Psoas muscle (tissue), 2 donors: ENCODE data around the genes NLGN2, SPEM2, SPEM3 and SOX15.

DNA sequence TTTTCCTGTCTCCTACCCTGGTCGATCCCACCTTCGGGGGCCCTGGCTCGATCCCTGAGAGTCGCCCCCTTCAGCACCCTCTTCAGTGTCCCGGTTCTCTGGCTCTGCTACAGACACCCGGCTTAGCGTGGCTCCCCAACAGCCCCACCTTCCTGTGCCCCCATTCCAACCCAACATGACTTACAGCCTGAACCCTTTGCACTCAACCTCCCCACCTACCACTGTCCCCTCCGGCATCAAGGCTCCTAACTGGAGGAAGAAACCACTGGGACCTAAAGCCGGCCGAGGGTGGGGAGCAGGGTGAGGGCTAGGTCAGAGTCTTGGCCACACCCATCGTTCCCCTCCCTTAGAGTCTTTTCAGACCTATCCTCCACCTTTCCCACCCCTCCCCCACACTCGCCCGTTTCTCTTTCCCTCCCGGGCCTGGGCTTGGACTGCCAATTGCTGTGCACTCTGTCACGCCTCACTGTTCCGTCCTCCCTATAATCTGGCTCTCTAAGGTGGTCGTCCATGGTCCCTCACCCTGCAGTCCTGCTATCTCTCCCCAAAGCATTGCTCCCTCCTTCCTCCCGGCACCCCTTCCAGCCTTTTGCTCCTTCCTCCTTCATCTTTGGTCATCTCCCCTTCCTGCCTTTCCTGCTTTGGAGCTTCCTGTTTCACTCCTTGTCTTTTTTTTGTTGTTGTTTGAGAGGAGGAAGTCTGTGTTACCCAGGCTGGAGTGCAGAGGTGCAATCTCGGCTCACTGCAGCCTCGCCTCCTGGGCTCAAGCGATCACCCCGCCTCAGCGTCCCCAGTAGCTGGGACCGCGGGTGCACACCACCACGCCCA lies 876 bp upstream of the CLDN7 start:
- PRO-cap, 2 experiments: no peak in any of the 2 experiments

- PRO-cap, 2 experiments: peak in 2 of 2 experiments; most common plus-strand start chr17:7309278 (in 1); most common minus-strand start chr17:7308874 (in 1)
These were observed 1.3 kb downstream of the EIF5A start for GRCh38 chr17:7308512-7309355.

DNA sequence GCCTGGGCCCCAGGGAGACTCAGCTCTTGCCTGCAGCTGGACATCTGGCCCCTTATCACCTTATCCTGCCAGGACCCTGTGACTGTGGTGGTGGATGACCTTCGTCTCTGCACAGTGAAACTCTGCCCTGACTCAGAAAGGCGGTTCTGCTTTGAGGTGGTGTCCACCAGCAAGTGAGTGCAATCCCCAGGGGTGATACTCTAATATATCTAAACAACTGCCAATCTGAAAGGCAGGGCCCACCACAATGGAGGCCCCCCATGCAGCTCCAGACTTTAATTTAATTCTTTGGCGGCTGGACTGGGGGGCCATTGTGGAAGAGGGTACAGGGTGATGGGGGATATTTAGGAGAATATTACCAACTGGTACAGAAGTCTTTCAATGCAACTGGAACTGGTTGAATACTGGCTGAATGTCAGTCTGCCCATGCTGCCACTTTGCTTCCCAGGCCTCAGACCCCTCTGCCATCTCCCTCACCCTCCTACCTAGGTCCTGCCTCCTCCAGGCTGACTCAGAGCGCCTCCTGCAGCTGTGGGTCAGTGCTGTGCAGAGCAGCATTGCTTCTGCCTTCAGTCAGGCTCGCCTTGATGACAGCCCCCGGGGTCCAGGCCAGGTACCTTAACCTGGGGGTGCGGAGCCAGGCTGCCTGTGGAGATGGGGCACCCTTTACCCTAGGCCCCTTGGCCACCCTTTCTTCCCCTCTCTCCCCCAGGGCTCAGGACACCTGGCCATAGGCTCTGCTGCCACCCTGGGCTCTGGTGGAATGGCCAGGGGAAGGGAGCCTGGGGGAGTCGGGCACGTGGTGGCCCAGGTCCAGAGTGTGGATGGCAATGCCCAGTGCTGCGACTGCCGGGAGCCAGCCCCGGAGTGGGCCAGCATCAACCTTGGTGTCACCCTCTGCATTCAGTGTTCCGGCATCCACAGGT lies 5.4 kb upstream of the KCTD11 start:
- PRO-cap, 2 experiments: no peak in any of the 2 experiments

DNA sequence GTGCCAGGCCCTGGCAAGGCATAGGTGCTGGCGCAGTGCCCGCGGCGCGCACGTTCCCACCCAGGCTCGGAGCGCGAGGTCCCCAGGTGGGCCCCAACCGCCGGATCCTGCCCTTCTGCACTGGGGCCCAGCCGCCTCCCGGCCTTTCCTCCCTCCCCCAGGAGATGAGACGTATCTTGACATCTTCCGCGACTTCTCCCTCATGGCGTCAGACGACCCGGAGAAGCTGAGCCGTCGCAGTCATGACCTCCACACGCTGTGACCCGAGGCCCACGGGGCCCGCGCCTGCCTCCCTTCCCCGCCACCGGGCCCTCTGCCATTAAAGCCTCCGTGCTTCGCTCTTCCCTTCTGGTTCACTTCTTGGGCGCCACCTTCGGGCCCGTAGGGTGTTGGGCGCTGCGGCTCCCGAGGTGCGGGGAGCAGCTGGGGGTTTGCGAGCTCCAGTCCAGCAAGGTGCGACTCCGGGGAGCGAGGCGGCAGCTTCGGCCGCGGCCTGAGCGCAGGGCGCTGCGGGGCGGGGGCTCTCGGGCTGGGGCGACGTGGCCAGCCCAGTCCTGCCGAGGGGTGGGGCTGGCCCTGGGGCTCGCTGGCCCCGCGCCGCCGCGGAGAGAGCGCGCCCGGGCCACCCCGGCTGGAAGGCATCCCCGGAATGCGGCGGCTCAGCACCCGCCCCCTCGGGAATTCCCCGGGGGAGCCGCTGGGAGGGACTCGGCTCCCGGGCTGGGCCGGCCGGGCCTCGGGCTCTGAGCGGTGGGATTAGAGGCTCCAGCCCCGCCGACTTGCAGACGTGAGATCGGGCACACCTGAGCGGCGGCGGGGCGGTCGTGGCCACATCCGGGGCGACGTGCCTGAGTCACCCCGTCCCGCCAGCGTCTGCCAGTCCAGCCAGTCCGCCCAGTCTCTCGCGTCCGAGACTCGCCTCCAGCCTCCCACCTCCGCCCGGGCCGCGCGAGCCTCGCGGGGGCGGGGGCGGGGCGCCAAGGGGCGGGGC lies 533 bp upstream of the KCTD11 start:
- PRO-cap, 2 experiments: peak in 2 of 2 experiments; most common plus-strand start position 51 of the sequence (in 1); most common minus-strand start position 315 of the sequence (in 1)

GRCh38 chr17:7356205-7356671 lies 1.3 kb downstream of the TMEM95 start:
- PRO-cap, 2 experiments: no peak in any of the 2 experiments

- PRO-cap, 2 experiments: no peak in any of the 2 experiments
These were observed at the start of gene NLGN2 for GRCh38 chr17:7407681-7407909. Gene NLGN2 (plus strand): TSS chr17:7407845.

DNA sequence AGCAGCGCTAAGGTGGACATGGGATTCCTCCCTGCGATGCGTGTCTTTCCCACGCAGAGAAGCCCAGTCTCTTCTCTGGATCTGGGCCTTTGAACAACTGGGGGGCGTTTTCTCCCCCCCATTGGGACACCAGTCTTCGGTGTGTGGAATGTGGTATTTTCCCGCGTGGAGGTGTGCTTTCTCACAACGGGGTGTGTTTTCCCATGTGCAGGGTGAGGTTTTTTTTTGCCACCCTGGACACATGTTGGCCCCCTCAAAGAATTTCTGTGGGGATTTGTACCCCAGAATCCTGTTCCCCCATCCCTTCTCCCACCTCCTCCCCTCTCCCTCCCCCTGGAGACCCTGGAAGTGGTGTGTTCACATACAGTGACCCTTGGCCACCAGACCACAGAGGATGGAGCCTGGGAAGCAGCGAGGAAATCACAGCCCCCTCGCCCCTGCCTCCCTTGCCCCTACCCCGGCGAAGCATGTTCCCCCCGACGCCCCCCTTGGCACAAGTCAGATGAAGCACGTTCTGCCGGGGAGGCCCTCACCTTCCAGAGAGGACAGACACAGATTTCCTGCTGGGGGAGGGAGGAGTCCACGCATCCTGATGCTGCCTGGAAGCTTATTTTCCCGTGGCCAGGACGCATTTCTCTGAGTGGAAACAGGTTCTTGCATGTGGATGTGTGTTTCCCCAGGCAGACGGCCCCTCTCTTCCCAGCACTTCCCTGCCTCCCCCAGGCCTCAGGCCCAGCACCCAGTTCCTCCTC lies 2.0 kb upstream of the SPEM1 start:
- PRO-cap, 2 experiments: no peak in any of the 2 experiments

DNA sequence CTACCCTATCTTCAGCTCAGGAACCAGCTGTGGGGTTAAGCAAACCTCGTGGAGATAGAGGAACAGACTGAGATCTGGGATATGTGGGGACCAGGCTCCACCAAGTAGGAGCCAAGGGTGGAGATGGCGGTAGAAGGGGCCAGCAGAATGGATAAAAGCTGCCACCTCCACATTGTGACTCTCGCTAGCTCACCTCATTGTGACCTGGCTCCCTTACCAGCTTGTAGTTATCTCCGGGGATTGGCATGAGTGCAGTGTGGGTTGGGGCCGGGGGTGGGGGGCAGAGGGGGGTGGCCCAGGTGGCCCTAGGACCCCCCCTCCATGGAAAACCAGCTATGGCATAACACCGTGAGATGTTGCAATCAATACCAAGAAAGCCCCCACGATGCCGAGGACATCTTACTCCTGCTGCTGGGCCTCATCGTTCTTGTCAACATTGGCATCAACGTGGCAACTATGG lies at the start of gene SPEM2:
SPEM2 (plus strand) TSS at position 249 of the 460 bp plus-strand sequence.
- PRO-cap, 2 experiments: no peak in any of the 2 experiments

- PRO-cap, 2 experiments: no peak in any of the 2 experiments
These were observed at the start of gene SPEM3 for GRCh38 chr17:7428474-7429051. Gene SPEM3 (plus strand): TSS chr17:7428857.

DNA sequence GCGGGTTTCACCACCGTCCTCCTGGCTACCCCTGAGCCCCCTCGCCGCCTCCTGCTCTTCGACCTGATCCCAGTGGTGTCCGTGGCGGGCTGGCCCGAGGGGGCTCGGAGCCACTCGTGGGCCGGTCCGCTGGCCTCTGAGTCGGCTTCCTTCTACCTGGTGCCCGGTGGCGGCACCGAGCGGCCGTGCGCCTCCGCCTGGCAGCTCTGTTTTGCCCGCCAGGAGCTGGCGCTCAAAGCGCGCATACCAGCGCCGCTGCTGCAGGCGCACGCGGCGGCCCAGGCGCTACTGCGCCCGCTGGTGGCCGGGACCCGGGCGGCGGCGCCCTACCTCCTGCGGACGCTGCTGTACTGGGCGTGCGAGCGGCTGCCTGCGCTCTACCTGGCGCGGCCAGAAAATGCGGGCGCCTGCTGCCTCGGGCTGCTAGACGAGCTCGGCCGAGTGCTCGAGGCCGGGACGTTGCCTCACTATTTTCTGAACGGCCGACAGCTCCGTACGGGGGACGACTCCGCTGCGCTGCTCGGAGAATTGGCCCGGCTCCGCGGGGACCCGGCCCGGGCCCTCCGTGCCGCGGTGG lies 1.7 kb downstream of the TMEM102 start:
- PRO-cap, 2 experiments: peak in 2 of 2 experiments; most common plus-strand start position 338 of the sequence (in 1); most common minus-strand start position 154 of the sequence (in 1)

DNA sequence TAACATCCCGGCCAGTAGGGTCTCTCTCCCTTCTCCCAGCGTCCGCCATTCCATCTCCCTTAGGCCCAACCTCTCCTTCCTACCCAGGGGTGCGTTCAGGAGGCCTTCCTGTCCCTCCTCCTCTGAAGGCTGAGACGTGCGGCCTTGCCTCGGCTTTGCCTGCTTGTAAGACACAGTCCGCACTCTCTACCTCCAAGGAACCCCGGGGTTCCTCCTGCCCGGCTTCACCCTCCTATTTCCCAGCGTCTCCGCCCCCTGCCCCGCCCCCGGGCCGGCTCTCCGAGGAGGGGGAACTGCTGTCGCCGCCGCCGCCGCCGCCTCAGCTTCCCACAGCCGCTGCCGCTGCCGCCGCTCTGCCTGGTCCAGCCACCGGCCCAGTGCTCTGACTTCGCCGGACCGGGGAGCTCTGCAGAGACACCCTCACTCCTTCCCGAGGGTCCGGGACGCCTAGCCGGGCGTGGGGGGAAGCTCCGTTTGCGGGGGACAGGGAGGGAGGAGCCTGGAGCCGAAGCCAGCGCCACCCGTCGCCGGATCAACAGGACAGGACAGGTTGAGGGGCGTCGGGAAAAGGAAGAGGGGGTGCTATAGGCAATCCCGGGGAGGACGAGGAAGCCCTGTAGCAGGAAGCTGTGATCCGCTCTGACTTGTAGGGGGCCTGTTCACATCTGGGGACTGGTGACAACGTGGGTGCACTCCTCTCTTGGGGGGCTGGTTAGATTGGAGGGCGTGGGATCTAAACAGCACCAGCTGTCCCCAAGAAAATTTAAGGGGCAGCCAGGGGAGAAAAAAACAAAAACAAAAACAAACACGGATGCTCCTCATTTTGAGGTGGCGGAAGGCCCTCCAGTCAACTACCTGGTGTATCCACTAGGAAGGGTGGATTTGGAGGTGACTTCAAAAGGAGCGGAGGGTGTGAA lies 1.1 kb upstream of the FGF11 start:
- PRO-cap, 2 experiments: peak in 2 of 2 experiments; most common plus-strand start position 322 of the sequence (in 2); most common minus-strand start position 204 of the sequence (in 1)

DNA sequence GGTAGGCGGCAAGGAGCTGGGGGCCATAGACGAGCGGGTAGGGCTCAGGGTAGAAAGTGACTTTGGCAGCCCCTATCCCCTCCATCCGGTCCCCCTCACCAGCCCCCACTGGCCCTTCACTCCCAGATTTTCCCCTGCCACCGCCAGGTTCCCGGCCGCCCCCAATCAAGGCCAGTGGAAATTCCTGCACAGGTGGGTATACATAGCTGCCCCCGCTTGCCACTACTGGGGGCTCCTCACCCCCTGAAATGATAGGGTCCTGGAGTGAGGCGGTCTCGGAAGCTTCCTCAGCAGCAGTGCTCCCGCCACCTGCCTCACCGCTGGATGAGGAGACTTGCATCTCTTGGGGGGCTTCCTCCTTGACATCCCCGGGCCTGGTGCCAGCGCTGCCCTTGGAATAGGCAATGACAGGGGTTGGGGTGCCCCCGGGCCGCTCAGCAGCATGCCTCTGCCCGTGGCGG lies 17.2 kb downstream of the ZBTB4 start:
- PRO-cap, 2 experiments: no peak in any of the 2 experiments

- PRO-cap, 2 experiments: peak in 1 of 2 experiments; most common plus-strand start chr17:7475997 (in 1); most common minus-strand start chr17:7475878 (in 1)
These were observed 3.8 kb downstream of the ZBTB4 start for GRCh38 chr17:7475596-7476113.

GRCh38 chr17:7507947-7508664 lies 26.9 kb downstream of the SLC35G6 start:
- PRO-cap, 2 experiments: no peak in any of the 2 experiments

DNA sequence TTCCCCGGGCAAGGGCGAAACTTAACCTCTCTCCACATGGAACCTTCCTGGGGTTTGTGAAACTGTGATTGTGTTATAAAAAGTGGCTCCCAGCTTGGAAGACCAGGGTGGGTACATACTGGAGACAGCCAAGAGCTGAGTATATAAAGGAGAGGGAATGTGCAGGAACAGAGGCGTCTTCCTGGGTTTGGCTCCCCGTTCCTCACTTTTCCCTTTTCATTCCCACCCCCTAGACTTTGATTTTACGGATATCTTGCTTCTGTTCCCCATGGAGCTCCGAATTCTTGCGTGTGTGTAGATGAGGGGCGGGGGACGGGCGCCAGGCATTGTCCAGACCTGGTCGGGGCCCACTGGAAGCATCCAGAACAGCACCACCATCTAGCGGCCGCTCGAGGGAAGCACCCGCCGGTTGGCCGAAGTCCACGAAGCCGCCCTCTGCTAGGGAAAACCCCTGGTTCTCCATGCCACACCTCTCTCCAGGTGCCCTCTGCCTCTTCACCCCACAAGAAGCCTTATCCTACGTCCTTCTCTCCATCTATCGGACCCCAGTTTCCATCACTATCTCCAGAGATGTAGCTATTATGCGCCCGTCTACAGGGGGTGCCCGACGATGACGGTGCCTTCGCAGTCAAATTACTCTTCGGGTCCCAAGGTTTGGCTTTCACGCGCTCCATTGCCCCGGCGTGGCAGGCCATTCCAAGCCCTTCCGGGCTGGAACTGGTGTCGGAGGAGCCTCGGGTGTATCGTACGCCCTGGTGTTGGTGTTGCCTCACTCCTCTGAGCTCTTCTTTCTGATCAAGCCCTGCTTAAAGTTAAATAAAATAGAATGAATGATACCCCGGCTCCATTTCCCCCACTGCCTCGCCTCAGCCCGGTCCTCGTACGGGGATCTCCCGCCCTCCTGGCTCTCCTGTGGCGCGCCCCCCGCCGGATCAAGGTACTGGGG lies 680 bp upstream of the SENP3 start:
- PRO-cap, 2 experiments: no peak in any of the 2 experiments

DNA sequence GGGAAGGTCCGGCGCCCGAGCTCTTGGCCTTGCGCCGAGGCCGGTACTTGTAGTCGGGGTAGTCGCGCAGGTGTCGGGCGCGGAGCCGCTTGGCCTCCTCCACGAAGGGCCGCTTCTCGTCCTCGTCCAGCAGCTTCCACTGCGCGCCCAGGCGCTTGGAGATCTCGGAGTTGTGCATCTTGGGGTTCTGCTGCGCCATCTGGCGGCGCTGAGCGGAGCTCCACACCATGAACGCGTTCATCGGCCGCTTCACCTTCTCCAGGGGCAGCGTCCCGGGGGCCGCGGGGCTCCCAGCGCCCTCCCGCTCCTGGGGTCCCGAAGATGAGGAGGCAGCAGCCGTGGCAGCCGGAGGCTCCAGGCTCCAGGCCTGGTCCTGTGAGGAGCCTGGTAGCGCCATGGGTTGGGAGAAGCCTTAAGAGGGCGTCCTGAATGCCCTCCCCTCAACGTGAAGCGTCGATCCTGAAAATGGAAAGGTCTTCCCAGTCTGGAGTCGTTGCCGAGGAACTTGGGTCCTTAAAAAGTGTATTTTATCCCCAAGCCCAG lies 543 bp downstream of the SOX15 start:
- PRO-cap, 2 experiments: peak in 1 of 2 experiments; most common plus-strand start position 444 of the sequence (in 1); most common minus-strand start position 145 of the sequence (in 1)

- PRO-cap, 2 experiments: no peak in any of the 2 experiments
These were observed at the start of gene SOX15 for GRCh38 chr17:7589823-7590630. Gene SOX15 (minus strand): TSS chr17:7590094.

DNA sequence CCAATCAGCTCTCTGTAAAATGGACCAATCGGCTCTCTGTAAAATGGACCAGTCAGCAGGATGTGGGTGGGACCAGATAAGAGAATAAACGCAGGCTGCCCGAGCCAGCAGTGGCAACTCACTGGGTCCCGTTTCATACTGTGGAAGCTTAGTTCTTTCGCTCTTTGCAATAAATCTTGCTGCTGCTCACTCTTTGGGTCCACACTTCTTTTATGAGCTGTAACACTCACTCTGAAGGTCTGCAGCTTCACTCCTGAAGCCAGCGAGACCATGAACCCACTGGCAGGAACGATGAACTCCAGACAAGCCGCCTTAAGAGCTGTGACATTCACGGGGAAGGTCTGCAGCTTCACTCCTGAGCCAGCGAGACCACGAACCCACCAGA lies 9.0 kb upstream of the ATP1B2 start:
- PRO-cap, 2 experiments: no peak in any of the 2 experiments

DNA sequence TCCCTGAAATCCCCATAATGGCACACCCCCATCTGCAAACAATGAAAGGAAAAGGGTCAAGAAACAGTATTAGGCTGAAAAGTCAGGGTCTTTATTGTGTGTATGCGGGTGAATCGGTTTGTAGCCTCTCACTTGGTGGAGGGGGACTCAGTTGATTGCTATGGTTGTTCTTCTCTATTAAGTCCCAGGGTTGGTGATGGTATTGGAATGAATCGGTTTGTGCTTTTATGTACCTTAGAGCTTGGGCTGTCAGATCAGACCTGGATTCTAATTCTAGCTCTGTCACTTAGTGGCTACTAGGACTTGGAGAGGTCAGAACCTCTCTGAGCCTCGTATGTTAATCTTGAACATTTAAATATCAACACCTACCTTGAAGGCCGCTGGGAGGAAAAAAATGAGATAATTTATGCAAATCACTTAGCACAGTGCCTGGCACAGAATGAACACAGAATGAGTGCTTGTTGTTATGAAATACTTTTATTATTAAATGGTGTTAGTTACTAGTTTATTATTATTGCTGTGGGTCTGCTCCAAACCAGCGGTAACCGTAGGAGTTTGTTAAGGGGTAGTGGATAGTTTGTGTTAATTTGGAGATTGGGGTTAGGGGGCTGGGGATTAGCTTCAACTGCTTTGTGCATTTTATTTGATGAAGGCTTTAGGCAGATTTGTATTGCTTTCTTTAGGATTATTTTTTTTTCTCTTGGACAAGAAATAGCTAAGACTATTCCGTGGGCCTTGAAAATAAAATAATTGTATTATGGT lies 3.5 kb downstream of the KDM6B start:
- PRO-cap, 2 experiments: no peak in any of the 2 experiments

- PRO-cap, 2 experiments: peak in 2 of 2 experiments; most common plus-strand start chr17:7843733 (in 2); most common minus-strand start chr17:7843642 (in 2)
These were observed 9.5 kb downstream of the KDM6B start for GRCh38 chr17:7843590-7843897.